Left cardiac atrium (tissue), 1 donor: ENCODE results near the genes NIN and PYGL.

DNA sequence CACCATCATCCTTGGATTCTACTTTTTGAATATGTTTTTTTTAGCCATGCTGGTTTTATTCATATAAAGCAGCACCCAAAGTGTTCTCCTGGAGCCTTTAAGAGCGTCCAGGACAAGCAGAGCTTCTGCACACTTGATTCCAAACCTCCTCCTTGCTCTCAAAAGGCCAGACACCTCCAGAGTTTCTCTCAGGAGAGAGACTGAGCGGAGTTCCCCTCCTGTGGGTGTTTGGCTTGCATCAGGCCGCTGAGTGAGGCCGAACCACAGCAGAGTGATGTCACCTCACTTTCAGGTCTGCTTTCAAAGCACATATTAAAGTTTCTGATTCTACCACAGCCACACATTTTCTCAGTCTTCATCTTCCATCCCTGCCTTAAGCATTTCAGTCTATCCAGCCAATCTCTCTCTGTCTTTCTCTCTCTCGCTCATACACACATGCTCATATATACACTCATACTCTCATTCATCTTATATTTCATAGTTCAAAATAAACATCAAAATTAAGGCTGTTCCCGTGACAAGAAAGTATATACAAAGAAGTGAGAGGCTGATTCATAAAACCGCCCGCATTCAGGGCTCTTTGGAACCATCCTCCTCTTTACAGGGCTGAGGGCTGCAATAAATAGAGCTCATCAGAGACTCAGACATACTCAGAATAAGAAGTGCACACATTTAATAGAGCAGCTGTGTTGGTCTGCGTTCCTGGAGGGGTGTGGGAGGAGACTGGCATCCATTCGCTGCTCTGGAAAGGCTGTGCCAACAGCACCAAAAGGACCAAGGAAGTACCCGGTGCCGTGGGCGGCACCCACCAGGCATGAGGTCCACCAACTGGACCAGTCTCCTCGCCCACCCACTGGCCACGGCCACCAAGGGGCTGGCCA, 33.1 kb downstream of the VCPKMT start:
- PRO-cap: no peak

DNA sequence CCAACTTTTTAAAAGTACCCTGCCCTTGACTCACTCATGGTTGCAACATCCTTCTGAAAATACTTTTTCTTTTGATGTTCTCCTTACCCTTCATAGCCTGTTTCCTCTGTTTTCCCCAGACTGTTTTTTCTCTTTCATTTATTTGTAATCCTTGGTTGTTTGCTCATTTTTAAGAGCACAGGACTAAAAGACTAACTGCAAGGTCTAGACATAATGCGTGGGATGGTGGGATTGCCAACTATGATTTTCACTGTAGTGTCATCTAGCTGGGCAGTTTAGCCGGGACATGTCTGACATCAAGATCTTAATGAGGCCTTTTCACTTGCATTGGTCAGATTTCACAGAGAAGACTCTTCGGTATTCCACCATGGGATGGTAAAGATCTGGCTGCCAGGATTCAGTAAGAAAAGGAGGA, 21.3 kb upstream of the CDKL1 start:
- PRO-cap: no peak

GRCh38 chr14:50644684-50645263, 23.3 kb downstream of the SAV1 start:
- PRO-cap: no peak

GRCh38 chr14:50659745-50660247, 8.3 kb downstream of the SAV1 start:
- PRO-cap: no peak

DNA sequence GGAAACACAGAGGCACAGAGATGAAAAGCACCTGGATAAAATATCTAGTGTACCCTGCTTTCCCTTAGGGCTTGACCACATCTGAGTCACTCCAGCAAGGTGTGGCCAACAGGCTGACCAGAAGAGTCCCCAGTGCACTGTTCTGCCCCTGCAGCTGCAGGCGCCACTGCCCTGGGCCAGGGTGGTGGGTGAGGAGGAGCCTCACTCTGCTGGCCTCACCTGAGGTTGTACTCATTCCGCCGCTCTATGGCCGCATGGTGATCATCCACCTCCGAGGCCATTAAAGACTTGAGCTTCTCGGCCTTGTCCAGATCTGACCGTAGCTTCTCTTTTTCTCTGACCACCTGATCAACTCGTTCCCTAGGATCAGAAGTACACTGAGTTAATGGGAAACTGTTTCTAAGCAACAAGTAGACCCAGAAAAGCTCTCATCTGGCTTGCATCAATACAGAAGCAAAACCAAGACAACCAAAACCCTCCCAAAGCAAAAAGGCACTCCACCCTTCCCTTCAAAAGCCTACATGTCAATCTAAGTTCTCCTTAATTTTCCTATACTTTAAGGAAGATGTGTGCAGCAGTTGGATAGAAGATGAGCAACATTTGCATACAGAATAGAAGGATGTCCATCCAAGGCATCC, 60.2 kb downstream of the NIN start:
- PRO-cap: no peak

GRCh38 chr14:50830976-50831968, at the start of gene NIN:
Gene NIN (minus strand): TSS chr14:50831162.
- PRO-cap: bidirectional peak, plus-strand start at chr14:50831326, minus-strand start at chr14:50831131

DNA sequence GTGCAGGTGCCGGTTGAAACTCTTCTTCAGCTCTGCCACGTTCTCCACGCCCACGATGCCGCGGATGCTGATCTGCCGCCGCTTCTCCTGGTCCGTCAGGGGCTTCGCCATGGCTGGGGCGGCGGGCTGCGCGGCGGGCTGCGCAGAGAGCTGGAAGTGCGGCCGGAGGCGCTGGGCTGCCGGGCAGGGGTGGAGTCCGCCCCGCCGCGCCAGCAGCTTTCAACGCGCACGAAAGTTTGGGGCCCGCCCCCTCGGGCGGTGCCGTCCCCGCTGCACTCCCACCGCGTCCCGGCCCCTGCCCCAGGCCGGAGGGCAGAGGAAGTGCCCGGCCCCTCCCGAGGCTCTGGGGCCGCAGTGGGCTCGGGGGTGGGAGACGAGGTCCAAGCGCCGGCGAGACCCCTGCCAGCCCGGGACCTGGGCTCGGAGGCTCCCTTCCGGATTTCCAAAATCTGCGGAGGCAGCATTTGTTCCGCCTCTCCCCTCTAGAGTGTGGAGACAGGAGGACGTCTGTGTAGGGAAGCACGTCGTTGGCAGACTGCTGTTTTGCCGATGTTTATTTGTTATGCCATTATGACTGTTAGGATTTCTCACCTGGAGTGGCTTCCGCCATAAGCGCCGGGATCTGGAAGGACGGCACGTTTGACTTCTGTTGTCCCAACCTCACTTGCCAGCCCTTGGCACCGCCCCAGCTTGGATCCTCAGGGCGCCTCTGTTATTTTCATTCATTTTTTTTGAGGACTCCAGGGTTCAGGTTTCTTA, at the start of gene PYGL:
TSS of gene PYGL (minus strand) at position 191 of the 759 bp plus-strand sequence.
- PRO-cap: bidirectional peak, plus-strand start at position 303 of the sequence, minus-strand start at position 191 of the sequence

DNA sequence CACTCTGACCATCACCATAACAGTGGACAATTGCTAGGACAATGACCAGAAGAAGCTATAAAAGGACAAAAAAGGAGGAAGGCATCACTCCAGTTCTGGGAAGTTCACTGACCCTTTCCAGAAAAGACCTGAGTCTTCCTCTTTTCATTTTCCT, 23.6 kb upstream of the PYGL start:
- PRO-cap: no peak

- PRO-cap: no peak
These were observed 78.6 kb upstream of the FRMD6 start for GRCh38 chr14:51573235-51573475.

GRCh38 chr14:51651113-51651536, 585 bp upstream of the FRMD6 start:
- PRO-cap: bidirectional peak, plus-strand start at chr14:51651485, minus-strand start at chr14:51651456

GRCh38 chr14:51855095-51855454, 5.3 kb upstream of the GNG2 start:
- PRO-cap: no peak

DNA sequence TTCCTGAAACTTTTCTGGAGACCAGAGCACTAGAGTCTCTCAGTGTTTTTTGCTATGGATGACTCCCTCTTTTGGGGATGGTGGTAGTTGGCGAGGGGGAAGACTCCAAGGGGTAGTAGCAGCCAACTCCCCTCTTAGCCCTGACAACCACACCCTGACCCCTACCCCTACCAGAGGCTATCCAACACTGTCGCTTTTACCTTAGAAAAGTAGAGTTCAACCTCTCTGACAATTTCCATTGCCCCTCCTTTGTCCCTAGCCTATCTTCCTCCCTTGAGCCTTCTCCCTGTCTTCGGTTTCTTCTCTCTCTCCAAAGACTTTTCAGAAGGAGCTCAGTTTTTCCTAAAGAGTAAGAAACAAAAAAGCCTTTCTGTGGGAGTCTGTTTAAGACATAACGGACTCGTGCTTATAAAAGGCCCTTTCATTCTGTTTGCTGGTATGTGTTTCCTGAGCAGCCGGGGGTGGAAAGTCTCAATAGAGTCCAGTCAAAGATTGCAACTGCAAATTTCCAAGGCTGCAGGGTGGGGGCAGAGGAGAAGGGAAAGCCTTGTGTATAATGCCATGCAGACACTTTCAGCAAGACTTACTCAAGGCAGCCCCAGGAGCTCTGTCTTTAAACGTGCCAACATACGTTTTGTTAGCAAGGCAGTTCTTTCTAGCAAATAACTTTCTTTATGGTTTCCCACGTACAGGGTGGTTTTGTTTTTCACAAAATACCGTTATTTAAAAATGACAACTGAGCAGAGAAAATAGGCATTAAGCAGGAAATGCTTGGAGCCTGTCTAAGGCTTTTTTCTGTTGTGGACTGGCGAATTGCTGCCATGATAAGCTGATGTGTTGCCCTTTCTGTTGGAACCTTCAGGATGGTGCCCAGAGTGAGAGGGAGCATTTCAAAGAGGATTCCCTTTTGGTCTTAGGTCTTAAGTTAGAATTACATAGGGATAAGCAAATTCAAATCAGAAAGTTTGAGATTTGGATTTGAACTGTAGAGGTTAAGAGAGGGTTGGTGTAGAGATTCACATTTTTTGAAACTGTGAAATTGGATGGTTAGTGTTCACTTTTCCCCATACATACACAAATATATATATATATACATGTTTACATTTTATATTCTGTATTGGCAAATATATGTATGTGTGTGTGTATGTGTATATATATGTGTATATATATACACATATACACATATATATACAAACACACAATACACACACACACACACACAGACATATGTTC, 62.4 kb downstream of the GNG2 start:
- PRO-cap: no peak

DNA sequence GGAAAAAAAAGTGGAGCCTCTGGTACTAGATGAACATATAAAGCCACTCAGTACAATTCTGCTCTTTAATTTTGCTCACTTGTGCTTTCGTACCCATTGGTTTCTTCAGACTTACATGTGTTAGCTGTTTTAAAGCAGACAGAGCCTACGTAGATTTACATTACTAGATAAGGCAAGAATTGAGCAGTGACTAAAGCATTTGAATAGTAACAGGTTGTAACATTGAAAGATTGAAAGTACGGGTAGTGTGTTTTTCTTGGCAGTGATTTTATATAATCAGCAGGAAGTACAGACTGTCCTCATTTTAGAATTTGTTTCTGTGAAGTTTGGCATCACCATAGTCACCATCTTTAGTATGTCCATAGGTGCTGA, 13.9 kb downstream of the RTRAF start:
- PRO-cap: no peak

DNA sequence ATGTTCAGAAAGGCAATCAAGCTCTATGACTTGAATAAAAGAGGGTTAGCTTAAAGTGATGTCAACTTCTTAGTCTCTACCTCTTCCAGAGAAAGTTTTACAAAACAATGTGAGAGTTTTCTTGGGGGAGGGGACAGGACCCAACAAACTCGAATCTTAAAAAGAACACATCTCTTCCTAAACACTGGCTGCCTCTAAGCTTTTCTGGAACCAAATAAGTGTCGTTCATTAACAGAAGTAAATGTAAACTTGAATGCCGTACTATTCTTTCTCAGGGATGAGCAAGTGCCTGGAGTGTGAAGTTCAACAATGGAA, 23.9 kb downstream of the RTRAF start:
- PRO-cap: no peak

GRCh38 chr14:52052478-52052928, 16.4 kb downstream of the NID2 start:
- PRO-cap: no peak

DNA sequence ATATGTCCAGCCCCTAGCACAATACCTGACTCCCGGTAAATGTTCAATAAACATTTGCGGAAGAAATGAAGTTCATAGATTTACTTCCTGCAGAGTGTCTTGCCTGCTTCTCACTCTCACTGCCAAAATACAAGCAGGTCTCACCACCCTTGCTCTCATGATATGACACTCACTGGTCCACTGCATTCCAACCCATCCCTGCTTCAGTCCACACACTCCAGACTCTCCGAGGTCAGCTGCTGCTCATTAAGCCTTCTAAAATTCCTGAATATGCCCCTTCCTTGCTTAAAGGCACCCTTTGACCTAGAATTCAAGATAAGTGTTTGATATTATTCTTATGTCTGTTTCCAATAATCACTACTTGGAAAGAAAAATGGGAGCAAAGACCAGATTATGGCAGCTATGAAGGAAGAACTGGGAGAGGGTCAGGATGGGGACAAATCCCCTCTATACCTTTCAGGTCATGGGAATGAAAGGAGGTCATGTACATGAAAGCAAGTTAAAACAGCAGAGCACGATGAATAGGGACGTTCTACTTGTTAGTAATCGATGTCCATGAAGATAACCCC, 10.4 kb upstream of the NID2 start:
- PRO-cap: no peak

GRCh38 chr14:52399575-52400247, 85.6 kb downstream of the PTGER2 start:
- PRO-cap: no peak

DNA sequence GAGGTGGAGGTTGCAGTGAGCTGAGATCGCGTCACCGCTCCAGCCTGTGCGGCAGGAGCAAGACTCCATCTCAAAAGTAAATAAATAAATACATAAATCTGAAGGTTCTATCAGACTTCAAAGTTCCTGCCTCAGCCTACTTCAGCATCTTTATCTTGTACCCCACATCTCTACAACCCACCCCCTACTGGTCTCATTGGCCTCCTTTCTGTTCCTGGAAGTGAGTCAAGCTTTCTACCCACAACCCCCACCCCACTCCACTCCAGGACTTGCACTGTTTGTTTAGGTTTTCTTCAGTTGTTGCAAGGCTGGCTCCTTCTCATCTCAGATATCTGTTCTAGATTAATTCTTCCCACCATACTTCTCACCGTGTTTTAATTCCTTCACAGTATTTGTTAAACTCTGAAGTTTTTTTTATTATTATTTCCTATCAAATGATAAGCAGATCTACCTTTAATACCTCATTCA, 695 bp upstream of the PSMC6 start:
- PRO-cap: no peak

GRCh38 chr14:52845170-52845489, 53.7 kb upstream of the GNPNAT1 start:
- PRO-cap: no peak

DNA sequence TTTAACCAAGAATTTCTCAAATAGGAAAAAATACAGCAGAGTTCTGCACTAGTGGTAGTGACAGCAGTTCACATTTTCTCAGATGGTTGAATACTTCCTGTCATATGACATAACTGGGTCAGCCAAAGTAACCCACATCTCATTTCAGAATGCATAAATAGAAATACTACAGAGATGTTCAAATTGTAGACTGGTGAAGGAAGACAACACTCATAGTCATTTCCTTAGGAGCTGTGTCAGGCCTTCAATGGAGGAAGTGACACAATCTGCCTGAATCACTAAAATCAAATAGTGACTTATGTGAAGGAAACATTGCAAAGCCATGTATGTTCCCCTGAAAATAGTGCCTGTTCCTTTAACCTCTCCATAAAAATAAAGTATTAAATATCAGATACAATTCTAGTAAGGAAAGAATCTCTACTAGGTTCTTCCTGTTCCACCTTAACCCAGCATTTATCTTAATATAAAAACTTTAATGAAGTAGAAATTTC, 32.3 kb downstream of the FERMT2 start:
- PRO-cap: no peak